Myometrial cell (primary cell): ENCODE results near the genes ITGA7 and SARNP.

GRCh38 chr12:54388731-54390032, 4.6 kb upstream of the ZNF385A start:
- RAMPAGE, long total RNA = no peak

DNA sequence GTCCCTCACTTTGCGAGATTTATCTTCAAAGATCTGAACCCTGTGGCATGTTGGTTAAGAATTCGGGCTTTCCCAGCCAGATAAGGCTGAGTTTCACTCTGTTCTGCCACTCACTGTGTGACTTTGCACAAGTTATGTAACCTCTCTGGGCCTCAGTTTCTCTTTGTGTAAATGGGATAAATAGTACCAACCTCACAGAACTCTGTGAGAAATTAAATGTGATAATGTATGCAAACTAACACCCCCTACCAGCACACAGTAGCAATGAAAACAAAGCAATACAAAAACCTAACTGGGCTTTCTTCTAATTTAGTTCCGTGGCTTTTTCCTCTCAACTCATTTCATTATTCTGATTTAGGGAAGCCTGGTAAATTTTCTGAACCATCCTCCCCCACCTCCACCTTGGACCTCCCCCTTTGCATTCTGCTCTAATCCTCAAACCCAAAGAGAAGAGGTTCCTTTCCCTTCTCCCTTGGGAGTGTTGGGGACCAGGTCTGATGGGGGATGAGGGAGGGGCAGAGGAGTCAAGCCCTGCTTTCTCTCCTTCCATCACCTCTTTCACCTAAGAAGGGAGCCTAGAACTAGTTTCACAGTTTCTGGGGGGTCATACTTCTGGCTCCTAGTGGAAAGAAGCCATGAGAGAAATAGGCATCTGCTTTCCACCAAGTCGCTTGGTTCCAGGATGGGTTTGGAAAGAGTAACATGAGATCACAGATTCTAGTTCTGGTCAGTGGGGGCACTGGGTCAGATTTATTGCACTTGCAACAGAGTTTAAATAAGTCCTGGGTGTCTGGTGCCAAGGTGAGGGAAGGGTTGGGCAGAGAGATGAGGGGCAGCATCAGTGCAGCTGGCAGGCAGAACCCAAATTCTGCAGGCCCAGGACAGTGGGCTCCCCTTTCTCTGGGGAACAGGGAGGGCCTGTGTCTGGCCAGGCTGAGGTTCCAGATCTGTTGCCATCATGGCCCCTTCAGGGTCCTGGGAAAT, 10.3 kb upstream of the ZNF385A start:
- RAMPAGE, long total RNA = no peak

DNA sequence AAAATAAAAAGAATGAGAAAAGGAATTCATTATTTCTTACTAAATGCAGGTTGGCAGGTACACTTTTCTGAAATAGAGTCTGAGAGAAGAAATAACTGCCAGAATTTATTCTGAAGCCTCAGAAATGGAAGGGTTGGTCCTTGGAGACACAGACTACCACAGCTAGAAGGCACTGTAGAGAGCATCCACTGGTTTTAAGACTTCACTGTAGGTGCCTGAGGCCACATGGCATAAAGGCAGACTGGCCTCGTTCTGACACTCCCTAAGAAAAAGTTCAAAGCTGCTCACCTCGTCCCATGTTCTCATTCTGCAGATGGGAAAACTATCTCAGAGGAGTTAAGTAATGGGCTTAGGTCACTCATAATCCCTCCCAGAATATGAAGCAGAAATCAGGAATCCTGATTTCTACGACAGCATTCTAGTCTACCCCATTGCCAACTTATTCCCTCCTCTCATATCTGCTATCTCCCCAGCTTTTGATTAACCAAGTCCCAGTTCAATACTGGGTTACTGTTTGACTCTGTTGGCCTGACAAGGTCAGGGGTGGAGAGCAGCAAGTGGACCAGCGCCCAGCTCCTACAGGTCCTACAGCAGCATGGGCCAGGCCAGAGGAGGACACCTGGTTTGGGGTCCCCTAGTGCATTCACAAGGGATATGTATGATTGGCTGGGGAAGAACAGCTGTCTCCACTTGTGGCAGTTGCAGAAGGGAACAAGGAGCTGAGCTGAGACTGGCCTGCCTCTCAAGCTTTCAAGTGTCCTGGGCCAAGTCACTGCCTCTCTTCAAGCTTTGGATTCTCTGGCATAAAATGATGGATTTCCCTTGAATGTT, 3.7 kb downstream of the ITGA5 start:
- RAMPAGE, long total RNA = no peak

DNA sequence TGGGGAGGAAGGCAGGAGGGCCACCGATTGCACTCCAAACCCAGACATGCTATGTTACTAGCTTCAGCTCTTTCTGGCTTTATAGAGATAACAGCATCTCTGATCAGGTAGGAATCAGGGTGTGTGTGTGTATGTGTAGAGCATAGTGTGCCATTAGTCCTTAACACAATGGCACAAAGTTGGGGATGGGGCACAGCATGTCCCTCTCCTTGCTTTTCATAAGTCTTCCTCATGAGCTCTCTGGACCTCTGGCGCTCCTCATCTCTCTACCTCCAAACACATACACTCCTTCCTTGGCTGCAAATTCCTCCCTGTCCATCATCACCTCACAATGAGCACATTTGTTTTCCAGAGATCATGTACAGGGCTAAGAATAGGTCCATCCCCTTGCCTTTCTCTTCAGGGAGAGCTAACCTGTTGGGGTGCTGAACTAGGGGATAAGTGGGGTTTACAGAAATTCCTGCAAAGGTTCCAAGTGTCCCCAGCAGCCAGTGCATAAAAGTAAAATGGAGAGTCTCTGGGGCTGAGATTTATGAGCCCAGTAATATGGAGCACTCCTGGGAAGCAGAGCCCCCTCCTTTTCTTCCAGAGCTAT, 5.7 kb upstream of the ITGA5 start:
- RAMPAGE, long total RNA = no peak

DNA sequence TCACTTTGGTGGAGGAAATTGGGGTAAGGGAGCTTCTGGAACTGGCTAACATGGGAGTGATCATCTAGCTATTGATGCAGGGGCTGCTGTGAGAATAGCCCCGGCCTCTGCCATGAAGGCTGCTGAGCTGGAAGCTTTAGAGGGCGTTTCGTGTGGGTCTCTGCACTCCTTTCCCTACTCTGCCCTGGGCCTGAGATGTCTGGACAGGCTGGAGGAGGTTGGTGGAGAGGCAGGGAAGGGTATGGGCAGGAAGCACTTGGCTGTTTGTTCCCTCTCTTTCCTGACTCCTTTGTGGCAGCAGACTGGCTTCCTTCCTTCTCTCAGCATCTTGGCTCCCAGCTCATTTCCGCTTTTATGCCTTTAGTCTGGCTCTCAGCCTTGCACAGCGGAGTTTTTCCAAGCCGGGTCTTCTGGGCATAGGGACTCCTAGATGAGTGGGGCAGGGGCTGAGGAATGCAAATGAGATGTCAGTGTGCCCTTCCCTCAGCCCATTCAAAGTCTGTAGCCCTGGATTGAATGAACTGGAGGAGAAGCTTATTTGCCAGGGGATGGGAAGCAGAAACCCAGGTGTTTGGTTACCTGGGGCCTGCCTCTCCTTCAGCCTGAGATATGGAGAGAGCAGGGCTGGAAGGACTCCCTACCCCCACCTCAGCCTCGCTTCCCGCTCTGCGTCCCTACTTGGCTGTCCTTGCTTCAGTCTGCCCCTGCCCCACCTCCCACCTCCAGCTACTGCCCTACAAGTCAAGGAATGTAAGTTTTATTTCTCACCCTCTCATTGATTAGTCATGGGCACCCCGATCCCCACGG, 9.0 kb upstream of the ITGA5 start:
- RAMPAGE, long total RNA = no peak

- RAMPAGE, long total RNA = no peak
These were observed 20.4 kb upstream of the ITGA5 start for GRCh38 chr12:54439406-54439918.

GRCh38 chr12:54560317-54560871, 11.0 kb downstream of the PDE1B start:
- RAMPAGE, long total RNA = no peak

DNA sequence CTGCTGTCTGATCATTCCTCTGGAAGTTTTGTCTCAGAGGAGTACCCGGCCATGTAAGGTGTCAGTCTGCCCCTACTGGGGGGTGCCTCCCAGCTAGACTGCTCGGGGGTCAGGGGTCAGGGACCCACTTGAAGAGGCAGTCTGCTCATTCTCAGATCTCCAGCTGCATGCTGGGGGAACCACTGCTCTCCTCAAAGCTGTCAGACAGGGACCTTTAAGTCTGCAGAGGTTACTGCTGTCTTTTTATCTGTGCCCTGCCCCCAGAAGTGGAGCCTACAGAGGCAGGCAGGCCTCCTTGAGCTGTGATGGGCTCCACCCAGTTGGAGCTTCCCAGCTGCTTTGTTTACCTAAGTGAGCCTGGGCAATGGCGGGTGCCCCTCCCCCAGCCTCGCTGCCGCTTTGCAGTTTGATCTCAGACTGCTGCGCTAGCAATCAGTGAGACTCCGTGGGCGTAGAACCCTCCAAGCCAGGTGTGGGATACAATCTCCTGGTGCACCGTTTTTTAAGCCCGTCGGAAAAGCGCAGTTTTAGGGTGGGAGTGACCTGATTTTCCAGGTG, 34.0 kb downstream of the MUCL1 start:
- RAMPAGE, long total RNA = no peak

- RAMPAGE, long total RNA = no peak
These were observed 40.7 kb downstream of the OR9K2 start for GRCh38 chr12:55166773-55167515.

DNA sequence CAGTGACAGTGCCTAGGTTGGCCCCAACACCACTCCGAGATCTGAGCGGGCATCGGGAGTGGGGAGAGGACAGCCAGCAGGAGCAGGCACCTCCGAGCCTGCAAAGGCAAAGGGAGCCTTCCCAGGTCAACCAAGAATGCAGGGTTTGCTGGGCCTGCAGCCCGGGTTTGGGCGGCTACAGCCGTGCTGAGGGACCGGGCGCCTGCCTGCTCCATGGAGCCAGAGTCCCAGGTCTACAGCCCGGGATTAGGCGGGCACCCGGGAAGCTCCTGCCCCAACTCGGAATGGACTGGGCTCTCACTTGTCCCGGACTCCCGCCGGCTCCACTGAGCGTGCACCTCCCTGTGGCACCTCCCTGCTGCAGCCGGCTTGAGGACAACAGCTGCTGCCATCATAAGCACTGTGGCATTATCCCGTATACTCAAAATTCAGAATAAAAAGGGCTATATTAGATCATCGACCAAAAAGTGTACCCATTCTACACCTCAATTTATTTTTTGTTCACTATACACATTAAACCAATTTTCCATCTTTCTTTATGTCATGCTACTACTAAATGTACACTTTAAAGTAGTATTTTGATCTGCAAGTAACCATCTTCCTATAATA, 7.8 kb upstream of the OR6C65 start:
- RAMPAGE, long total RNA = no peak

GRCh38 chr12:55411961-55412245, 11.6 kb downstream of the OR6C65 start:
- RAMPAGE, long total RNA = no peak

- RAMPAGE, long total RNA = no peak
These were observed 3.6 kb downstream of the ITGA7 start for GRCh38 chr12:55703757-55704772.

GRCh38 chr12:55707245-55708310, at the start of gene ITGA7:
TSS of gene ITGA7 (minus strand) at chr12:55707904.
- RAMPAGE, long total RNA = no peak

- RAMPAGE, long total RNA = no peak
These were observed 1.9 kb downstream of the BLOC1S1 start for GRCh38 chr12:55717283-55718522.

DNA sequence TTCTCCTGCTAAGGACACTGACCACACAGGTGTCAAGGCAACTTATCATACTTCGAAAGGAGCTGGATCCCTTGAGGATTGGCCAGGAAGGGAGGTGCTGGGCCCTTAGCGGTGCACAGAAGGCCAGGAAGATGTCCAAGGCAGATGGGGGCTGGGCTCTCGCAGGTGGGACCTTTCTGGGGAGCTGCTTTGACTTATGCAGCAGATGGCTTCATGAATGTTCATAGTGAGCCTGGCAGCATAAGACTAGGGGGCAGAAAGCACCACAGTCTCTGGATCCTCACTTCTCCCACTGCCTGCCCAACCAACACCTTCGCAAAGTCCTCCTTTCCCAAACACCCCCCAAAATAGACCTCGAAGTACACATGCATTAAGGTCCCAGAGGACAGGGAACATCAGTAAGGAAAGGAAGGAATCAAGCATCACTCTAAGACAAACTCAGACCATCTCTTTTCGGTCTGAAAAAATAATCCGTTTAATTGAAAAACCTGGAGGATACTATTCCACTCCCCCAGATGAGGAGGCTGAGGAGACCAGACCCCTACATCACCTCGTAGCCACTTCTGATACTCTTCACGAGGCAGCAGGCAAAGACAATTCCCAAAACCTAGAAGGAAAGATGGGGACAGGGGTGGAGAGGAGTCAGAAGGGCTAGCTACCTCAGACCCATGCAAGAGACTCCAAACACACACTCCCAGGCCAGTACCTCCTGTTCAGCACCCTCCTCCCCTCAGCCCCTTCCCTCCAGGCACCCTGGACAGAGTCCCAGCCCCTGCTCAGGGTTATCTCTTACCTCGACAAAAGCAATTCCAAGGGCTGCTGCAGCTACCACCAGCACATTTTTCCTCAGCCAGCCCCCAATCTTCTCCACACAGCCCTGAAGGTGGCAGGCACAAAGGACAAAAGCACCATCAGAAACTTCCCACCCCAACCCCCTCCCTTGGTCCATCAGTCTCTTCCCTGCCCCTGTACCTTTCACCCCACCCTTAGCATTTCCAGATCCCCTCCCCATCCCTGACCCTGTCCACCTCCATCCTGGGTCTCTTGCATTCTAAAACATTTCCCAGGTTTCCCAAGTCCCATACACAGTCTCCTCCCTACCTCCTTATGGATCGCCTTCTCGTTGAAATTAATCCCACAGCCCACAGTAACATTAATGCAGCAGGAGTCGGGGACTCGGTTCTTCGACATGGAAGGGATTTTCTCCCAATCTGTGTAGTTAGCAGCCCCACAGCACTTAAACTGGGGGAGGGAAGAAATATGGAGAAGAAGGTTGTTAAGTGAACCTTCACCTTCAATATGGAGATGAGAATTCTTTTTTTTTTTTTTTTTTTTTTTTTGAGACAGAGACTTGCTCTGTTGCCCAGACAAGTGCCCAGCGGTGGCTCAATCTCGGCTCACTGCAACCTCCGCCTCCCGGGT, 3.3 kb downstream of the CD63 start:
- RAMPAGE, long total RNA = no peak

DNA sequence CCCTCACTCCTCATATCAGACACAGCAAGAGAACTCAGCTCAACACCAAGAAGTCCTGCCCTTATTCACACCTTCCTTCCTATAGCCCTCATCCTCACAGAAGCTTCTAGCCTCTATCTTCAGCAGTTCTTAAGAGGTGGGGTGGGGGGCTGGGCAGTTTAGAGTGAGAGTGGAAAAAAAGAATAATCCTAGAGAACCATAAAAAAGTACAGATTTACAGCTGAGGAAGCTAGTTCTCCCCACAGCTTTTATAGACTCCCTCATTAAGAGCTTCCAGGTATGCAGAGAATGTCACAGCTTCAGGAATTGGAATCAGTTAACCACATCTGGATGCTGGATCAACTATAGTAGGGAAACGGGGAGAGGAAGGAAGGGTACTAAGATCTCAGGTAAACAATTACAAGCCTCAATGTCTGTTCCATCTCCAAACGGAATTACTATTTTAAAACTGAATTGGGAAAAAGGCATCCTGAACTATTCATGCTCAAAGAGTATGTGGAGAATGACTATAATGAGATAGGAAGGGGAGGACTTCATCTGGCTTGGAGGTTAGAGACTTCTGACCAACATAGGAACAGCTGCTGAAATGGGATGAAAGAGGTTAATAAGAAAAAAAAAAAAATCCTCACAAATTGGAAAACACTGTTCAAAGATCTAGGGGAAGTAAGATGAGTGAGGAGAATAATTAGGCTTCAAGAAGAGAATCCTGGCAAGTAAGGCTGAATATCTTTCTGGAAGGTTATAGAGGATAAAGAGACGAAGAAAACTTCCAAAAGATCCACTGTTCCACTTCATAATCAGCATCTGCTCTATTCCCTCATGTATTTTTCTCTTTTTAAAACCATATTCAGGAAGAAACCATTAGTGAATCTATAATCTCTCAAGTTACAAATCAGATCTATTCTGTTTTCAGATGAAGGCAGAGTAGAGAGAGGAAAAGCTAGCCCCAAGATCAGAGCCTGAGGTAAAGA, 12.5 kb downstream of the GDF11 start:
- RAMPAGE, long total RNA = no peak

- RAMPAGE, long total RNA = start-site peak on the minus strand at chr12:55817710-55817730, 4,524 and 5,592 reads in 2 replicates
These were observed at the start of gene SARNP for GRCh38 chr12:55817551-55817910. TSS of gene SARNP (minus strand) at chr12:55817724.

DNA sequence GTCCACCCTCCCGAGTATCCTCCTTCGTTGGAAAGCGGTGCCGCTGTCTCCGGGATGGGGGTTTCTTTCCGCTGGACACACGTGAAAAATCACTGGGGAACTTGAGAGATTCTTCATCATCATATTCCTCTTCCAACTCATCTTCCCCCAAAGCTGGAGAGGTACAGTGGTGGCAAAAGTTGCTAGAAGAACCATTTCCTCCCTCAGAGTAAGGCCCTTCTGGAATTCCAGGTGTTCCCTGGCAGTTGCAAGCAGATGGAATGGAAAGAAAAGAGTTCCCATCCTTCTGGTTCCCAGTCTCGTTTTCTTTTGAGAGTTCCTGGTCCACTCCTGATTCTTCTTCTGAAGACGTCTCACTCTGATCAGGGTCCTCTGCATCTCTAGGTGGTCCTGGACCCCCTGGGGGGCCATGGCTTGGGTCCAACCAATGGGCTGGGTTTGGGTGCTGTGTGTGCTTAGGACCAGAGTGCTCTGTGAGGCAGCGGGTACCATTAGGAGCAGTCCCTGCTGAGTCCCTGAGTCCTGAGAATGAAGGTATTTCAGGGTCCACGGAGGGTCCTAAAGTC, 1.3 kb downstream of the DNAJC14 start:
- RAMPAGE, long total RNA = no peak

GRCh38 chr12:55931860-55932988, 1.3 kb downstream of the DGKA start:
- RAMPAGE, long total RNA = start-site peak on the plus strand at chr12:55932036-55932068, 49 and 47 reads in 2 replicates

DNA sequence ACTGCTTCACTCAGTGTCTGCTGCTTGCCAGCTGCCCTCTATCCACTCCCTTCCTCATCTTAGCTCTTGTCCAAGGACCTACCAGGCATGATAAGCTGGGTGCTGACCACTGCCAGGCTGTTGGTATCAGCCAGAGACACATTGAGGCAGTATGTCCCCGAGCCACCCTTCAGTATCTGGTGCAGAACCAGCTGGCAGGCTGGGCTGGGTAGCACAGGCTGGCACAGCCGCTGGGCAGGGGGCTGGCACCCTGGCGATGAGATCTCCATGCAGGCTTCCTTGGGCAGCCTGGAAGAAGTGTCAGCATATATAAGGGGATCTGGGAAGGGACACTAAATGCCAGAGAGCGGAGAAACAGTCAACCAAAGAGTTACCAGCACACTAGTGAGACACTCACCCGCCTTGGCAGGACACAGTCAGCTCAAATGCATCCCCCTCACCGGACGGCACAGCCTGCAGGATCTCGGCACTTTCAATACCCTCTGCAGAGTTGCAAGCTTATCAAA, 10.4 kb downstream of the PMEL start:
- RAMPAGE, long total RNA = no peak